Mesenchymal stem cell of the bone marrow (primary cell): Measurements from ENCODE around the genes ENTPD3, ZNF621, NKTR and ZBTB47.

DNA sequence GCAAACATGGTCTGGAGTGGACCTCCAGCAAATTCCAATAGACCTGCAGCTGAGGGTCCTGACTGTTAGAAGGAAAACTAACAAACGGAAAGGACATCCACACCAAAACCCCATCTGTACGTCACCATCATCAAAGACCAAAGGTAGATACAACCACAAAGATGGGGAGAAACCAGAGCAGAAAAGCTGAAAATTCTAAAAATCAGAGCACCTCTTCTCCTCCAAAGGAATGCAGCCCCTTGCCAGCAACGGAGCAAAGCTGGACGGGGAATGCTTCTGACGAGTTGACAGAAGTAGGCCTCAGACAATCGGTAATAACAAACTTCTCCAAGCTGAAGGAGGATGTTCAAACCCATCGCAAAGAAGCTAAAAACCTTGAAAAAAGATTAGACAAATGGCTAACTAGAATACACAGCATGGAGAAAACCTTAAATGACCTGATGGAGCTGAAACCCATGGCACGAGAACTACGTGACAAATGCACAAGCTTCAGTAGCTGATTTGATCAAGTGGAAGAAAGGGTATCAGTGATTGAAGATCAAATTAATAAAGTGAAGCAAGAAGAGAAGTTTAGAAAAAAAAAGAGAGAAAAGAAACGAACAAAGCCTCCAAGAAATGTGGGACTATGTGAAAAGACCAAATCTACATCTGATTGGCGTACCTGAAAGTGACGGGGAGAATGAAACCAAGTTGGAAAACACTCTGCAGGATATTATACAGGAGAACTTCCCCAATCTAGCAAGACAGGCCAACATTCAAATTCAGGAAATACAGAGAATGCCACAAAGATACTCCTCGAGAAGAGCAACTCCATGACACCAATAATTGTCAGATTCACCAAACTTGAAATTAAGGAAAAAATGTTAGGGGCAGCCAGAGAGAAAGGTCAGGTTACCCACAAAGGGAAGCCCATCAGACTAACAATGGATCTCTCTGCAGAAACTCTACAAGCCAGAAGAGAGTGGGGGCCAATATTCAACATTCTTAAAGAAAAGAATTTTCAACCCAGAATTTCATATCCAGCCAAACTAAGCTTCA lies 145.3 kb downstream of the MYRIP start:
- CAGE, long polyA plus RNA = no peak

DNA sequence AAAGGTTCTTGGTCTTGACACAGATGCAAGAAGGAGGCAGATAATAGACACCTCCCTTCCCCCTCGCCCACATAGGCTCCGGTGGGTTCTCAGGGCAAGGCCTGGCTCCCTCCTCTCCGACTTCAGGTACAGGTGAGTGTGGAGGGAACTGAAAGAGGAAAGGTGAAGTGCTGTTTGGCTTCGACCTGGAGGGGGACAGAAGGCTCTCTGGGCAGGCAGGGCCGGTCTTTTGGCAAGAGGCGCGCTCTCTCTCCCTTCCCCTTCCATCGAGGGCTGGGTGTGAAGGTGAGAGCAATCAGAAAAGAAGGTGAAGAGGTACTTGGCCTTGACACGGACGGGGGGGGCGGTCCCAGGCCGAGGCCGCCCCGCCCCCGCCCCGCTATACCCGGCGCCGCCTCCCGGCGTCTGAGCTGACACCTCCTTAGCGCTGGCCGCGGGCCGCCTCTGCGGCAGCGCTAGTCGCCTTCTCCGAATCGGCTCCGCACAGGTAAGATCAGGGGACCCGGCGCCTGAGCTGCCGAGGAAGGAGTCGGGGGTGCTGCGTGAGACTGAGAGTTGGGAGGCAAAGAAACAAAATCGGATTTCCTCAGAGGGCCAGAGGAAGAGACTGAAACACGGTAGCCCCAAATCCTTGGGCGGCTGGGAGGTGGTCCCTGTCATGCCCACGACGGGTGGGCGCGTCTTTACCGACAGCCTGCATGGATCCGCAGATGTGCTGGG lies at the start of gene ENTPD3:
Gene ENTPD3, plus strand, starts transcription at position 410 of the 720 bp plus-strand sequence.
- CAGE, long polyA plus RNA = no peak

GRCh38 chr3:40524645-40525718 lies at the start of gene ZNF621:
TSS of gene ZNF621 (plus strand) at chr3:40524960.
- CAGE, long polyA plus RNA = no peak

DNA sequence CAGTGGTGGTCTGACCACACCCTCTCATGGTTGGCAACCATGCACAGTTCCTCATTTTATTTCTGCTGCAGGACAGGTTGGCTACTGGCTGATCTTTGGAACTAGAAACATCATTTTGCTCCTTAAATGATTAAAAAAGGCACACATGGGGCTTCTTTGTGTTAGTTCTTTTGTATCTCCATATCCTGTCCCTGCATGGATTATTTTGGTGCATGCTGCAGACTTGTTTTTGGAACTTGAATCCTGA lies 99.0 kb downstream of the ZNF621 start:
- CAGE, long polyA plus RNA = no peak

DNA sequence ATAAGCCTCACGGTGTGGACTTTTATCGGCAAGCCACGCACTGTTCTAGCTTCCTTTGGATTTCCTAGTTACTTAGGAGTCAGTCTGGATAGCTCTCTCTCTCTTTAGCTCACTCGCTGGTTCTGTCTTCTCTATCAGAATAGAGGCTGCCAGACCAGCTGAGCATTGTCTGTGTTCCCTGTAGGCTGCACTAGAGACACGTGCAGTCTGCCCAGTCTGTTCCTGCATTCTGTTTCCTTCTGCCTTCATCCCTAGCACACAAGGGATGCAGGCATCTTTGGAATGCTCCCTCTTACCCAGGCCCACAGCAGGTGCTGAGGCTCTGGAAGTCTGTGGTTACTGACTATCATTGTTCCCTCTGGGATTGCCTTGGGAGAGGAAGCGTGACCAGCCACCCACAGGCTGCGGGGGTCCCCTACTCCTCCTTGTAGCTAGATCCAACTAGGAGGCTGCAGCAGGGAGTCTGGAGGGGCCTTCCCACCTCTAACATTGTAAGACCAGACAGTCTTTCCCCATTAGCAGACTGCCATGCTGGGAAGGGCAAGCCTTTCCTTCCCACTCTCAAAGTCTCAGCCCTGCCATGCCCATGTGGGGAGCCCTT lies 322.9 kb downstream of the ZNF621 start:
- CAGE, long polyA plus RNA = no peak

- CAGE, long polyA plus RNA = no peak
These were observed 172.7 kb upstream of the CTNNB1 start for GRCh38 chr3:41026553-41027100.

DNA sequence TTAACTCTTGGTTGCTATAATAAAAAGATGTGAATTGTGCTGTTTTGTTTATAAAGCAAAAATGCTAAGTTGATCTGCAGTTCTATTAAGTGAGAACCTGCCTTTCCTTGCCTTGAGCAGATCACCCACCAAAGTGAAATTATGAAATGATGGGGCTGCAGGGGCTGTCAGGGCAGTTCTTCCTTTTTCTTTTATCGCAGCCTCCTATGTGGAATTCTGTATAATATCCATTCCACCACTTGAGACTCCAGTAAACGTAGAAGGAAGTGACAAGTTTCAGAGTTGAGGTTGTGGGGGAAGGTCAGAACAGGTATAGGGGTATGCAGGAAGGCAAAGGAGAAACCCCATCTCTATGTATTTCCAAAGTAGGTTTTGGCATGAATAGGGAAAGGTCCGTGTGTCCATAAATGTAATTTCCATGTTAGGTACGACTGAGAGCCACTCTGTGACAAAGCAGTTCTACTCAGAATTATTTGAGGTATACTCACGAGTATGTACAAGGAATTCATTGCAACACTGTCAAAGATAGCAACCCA lies 43.4 kb downstream of the CTNNB1 start:
- CAGE, long polyA plus RNA = no peak

DNA sequence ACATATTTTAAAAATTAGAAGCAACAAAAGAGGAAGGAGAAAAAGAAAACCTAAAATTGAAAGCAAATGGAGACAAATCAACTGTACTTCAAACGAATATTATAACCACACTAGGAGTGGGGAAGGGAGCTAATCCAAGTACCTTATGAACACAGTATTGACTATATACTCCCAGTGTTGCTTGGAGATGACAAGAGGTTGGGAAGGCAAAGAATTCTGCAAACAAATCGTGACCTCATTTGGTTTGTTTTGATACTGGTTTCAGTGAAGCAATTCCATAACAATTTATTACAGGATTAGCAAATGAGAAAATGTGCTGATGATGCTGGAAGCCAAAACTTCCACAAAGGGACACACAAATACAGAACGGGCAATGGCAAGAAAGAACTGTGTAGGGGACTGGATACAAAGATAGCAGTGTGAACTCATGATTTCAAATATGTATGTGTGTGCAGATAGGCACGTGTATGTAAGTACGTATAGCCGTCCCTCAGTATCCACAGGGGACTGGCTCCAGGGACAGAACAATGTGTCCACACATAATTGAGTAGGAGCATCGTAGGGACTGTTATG lies 268.0 kb downstream of the ULK4 start:
- CAGE, long polyA plus RNA = no peak

GRCh38 chr3:41961321-41961916 lies 484 bp downstream of the ULK4 start:
- CAGE, long polyA plus RNA = no peak

DNA sequence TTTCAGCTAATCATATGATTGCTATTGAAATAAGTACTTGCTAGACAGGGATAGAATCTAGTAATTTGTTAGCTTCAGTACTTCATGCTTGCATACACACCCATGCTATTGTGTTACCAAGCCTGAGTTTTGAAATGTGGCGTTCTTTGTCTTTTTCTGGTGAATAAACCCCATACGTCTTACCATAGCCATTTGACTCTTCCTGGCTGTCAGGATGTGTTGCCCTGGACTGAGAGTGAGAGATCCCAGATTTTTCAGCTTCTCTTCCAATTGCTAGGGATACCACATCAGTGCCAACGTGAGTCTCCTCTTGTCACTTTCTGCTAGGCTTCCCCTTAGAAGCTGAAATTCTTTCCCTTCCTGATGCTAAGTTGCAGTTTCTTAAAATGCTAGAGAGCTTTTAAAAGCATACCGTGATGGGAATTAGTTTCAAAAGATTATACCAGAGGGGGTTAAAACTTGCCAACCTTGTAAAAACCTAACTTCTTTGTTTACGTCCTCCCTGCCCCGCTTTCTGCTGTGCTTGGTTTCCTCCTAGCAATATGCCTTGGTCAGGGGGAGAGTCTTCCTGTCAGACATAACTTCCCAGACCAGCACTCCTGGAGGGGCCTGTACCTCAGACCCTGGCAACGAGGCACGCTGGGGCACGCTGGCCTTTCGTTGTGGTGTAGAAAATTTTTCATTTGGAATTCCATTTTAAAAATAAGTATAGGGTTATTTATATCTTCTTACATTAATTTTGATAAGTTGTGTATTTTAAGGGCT lies 62.9 kb upstream of the ULK4 start:
- CAGE, long polyA plus RNA = no peak

DNA sequence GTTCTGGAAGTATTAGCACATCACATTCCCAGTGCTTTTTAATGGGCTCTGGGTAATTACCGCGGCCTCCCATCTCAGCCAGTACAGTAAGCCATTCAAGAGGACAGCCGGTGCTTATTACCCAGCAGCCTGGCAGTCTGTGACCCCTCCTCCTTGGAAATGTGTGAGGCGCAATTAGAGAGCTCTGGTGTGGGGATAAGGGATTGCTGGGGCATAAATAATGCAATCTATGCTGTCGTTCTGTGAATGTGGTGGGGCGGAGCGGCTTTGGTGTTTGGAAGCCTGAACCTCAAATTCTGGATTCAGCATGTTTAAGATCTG lies 58.1 kb upstream of the TRAK1 start:
- CAGE, long polyA plus RNA = no peak

- CAGE, long polyA plus RNA = no peak
These were observed 33.6 kb upstream of the TRAK1 start for GRCh38 chr3:42057562-42058027.

DNA sequence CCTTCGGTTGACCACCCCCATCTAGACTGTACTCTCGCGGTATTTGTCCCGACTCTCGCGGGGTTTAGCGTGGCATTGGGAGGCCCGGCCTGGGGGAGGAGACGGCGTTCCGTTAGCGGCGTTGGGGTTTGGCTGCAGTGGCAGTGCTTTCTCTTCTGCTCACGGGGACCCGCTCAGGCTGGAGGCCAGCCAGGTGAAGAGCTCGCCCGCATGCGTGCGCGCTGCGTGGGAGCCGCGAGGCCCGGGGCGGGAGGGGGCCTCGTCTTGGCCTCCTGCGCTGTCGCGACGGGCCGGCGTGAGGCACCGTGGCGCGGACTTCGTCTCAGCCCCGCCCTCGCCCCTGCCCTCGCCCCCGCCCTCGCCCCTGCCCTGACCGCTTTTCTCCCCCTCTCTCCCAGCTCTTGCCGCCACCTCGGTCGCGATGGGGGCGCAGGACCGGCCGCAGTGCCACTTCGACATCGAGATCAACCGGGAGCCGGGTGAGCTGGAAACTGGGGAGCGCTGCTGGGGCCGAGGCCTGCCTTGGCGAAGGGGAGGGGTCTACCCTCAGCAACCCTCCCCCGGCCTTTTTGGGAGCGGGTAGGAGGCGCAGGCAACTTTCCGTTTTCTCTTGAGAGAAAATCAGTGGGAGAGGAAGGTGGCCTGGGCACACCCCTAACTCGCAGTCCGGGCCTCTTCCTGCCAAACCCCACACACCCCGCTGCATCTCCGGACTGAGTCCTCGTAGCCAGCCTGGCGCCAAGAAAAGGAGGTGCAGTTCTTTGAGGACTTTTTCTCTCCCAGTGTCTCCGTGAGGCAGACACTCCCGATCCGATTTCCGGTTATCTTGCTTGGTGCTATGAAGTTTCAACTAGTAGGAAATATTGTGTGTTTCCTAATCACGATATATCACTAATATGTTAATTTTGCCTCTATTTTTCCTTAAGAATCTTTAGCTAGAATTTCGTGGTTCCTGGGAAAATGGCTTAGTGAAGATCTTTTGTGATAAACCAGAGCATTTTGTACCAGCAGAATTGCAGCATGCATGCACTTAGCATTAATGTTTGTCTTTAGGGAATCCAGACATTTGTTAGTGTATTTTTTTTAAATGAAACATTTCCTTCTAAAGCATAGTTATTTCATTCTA lies at the start of gene NKTR:
Gene NKTR, plus strand, starts transcription at position 101 of the 1,126 bp plus-strand sequence.
- CAGE, long polyA plus RNA = no peak

DNA sequence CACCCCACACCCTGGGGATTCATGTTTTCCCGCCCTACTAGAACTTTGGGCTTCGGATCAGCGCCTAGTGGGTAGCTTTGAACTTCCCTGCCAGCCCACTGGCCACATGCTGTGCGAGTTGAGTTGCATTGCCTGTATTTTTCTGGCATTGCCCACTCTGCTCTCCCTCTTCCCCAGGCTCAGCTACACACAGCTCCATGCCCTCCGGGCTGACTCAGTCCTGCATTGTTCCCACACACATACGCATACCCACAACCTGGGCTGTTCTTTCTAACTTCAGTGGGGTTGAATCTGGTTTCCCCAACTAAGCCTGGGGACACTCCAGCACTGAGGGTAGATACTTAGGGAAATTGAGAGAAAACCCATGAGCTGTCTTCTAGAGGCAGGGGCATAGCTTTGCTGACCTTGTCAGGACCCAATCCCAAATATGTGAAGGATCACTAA lies 1.9 kb upstream of the ZBTB47 start:
- CAGE, long polyA plus RNA = no peak

- CAGE, long polyA plus RNA = no peak
These were observed 1.0 kb upstream of the ZBTB47 start for GRCh38 chr3:42652329-42653041.

DNA sequence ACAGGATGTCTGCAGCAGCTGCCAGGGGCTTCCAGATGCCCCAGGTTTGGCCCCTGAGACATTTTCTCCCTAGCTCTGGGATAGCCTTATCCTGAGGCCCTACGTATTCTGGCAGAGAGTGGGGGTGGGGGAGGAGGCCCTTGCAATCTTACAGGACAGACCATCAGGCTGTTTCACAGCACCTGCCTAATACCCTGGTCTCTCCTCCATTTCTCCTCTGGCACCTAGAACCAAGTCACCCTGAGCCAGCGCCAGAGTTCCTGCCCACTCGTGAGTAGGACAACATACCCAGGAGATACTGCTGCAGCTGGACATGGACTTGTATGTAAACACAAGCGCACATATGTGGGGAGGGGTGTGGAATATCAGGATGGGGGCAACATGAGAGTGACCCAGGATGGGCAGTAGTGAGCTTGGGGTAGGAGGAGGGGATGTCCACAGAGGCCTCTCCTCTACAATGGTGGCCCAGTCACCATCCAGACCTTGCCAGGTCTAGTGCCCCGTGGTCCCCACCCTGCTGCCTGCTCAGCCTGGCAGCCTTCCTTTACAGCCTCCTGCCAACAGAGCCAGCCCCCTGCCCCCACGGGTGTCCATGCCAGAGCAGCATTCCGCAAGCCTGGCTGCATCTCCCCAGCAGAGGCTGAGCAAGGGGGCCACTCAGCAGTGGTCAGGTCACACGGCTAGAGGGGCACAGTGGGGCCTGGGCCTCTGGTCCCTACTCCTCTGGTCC lies at the start of gene ZBTB47:
Gene ZBTB47, plus strand, starts transcription at position 656 of the 730 bp plus-strand sequence.
- CAGE, long polyA plus RNA = no peak

DNA sequence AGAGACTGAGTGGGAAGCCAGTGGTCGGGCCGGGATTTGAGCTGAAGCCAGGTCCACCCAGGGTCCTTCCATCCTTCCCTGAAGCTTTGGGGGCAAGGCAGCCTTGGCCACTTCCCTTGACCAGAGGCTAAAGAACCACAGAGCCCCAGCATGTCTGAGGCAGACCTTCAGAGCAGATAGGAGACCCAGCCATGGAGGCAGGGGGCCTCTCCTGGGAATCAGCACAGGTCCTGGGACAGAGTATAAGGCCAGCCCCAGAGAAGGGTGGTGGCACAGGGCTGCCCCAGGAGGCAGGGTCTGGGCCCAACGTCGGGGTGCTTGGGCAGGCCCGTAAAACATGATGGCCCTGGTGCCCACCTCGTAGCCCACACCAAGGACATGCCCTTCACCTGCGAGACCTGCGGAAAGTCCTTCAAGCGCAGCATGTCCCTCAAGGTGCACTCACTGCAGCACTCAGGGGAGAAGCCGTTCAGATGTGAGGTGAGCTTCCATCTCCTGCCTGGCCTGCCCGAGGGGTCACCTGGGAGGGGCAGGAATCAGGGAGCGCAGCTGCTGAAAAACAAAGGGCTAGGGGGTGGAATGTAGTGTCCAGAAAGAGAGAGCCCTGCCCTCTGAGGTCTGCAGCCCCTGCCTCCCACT lies 9.3 kb downstream of the ZBTB47 start:
- CAGE, long polyA plus RNA = no peak

DNA sequence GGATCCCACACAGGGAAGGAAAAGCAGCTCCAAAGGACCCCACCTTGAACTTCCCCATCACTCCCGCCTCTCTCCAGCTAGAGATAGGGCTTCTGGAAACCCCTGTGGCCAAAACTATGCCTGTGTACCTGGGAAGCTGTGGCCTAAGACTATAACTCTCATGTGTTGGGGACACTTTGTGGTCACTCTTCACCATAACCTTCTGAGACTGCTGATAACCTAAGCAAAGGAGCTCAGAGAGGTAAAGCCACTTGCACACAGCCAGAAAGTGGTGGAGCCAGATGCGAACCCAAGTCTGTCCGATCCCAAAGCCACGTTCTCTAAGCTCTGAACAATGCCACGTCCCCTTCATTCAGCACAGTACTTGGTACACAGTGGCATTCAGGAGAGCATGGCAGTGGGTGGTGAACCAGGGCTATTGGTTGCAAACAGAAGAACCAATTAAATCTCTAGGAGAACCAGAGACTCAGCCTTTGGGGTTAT lies 15.6 kb upstream of the KLHL40 start:
- CAGE, long polyA plus RNA = no peak

DNA sequence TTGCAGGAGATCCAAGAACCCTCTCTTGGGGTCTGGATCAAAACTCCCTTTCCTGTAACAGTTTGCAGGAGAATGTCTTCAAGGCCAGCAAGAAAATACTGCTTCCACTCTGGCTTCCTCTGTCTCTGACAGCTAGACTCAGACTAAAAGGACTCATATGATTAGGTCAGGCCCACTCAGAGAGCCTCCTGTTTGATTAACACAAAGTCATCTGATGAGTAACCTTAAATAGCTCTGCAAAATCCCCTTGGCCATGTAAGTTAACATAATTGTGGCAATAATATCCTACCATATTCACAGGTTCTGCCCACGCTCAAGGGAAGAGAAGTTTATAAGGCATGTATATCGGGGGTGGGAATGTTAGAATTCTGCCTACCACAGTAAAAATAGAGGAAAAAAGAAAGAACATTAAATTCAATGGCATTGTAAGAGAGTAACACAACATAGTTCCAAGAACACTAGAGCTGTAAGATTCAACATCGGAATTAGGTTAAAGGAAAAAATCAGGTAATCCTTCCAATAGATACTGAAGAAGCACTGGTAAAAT lies 20.6 kb upstream of the HHATL start:
- CAGE, long polyA plus RNA = no peak

DNA sequence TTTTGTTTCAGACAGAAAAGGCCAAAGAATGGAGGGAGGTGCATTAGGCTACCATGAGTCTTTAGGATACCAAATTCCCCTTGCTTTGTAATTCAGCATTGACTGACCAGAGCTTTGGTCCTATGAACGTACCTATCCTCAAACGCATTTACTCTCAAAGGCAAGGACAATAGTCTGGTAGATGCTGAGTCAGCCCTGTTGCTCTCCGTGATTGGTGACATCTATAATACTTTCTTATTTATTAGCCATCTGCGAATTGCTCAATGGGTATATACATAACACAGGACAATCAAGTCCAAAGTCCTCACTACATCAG lies 17.1 kb downstream of the CCDC13 start:
- CAGE, long polyA plus RNA = no peak